MCF 10A (cell line): Measurements from ENCODE around the genes RPL28, ZNF524 and ZFP28.

- PRO-cap, result bidirectional peak, plus-strand start at chr19:55370161, minus-strand start at chr19:55370068
- RRBS, result 2% methylated on average over 5 of the region's 25 CpGs
Measured at GRCh38 chr19:55369927-55370347, 326 bp downstream of the IL11 start.

- PRO-cap, result no peak
- RRBS, result 18% methylated on average over 10 of the region's 28 CpGs
Measured at GRCh38 chr19:55374127-55374886, 2.3 kb upstream of the TMEM190 start.

DNA sequence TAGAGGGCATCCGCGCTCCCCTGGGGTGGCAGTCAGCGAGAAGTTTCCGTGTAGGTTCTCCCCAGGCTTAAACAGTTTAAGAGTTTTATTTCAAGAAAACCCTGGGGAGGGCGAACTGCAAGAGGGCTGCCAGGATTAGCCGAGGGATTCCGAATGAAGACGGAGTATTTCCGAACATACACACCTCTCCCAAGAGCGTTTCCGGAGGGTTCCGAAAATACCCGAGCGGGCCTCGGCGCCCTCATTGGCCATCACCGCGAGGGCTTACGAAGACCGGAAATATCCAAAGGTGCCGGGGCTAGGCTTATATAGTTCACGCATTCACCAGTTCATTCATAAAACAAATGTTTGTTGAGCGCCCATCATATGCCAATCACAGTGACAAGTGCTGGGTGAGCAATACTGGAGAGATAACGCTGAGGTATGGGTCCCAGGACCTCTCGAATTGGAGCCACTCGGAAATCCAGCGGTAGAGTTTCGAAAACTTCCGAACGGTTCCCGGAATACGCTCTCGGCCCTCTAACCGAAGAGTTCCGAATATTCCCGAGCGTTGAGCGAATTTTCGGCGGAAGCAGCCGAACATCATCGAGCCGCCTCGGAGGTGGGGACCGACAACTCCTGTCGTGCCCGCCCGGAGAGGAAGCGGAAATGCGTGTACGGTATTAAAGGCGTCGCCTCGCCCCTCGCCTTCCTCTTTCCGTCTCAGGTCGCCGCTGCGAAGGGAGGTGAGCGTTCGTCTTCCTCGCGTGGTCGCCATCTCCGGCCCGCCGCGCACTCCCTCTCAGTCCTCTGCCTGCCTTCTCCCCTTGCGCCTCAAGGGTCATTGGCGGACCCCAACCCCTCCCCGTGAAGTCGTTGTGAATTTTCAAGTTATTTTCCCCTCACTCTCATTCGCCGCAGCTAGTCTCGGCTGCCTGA lies at the start of gene RPL28:
TSS of gene RPL28 (plus strand) at position 692 of the 918 bp plus-strand sequence.
- PRO-cap, result bidirectional peak, plus-strand start at position 244 of the sequence, minus-strand start at position 155 of the sequence; bidirectional peak, plus-strand start at position 692 of the sequence, minus-strand start at position 521 of the sequence
- RRBS, result under 1% methylated on average over 10 of the region's 75 CpGs

- PRO-cap, result no peak
- RRBS, result no CpG with 5 or more reads among the region's 18 CpGs
Measured at GRCh38 chr19:55400056-55401151, 7.2 kb downstream of the UBE2S start.

GRCh38 chr19:55440195-55441102 lies 2.7 kb downstream of the SHISA7 start:
- PRO-cap, result no peak
- RRBS, result 45% methylated on average over 3 of the region's 43 CpGs

- PRO-cap, result no peak
- RRBS, result no CpG with 5 or more reads among the region's 13 CpGs
Measured at GRCh38 chr19:55443363-55443858, 311 bp upstream of the SHISA7 start.

- PRO-cap, result bidirectional peak, plus-strand start at chr19:55461211, minus-strand start at chr19:55460884
- RRBS, result under 1% methylated on average over 2 of the region's 33 CpGs
Measured at GRCh38 chr19:55460676-55461419, 594 bp downstream of the ISOC2 start.

GRCh38 chr19:55544585-55545418 lies 541 bp downstream of the SBK3 start:
- PRO-cap, result no peak
- RRBS, result no CpG with 5 or more reads among the region's 25 CpGs

DNA sequence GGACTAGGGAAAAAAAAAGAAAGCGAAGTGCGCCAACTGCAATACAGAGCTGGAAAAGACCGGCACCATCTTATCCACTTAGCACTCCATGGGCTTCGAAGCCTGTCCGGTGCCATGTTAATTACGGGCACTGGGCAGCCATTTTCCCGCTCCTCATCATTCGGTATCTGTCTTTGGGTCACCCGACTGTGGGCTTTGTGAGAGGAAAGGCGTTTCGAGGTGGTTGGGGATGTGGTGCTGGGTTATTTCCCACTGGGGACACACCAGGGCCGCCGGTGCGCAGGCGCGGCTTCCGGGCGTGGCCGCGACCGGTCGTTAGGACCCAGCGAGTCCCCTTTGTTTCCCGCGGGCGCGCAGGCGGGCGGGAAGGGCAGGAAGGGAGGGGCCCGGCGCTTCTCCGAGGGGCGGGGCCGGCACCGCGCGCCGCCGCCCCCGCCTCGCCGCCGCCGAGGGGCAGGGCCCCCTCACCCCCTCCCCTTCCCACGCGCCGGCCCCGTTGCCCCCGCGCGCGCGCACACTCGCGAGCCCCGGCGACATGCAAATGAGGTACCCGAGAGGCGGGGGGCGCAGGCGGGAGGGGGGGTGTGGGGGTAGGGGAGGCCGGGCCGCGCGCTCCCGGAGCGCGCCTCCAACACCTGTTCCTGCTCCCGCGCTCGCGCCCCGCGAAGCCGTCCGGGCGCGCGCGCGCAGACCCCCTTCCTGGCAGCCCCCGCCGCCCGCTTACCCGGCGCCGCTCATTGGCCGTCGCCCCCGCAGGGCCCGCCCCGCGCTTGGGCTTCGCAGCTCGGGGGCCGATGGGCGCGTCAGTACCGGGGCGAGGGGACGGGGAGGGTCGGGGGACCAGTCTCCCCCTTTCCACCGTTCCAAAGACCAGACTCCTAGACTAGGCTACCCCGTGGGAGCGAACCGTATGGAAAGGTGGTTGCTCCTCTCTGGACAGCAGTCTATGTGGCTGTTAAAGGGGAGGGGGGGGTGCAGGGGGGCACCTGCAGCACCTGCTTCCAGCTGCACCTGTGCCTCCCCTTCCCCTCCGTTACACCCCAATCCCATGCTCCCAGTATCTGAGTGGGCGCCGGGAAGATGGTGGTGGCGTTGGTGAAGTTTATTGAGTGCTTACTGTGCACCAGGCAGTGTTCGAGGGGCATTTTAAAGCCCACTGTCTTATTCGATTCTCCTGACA lies at the start of gene ZNF524:
TSS of gene ZNF524 (plus strand) at position 426 of the 1,180 bp plus-strand sequence.
- PRO-cap, result bidirectional peak, plus-strand start at position 159 of the sequence, minus-strand start at position 72 of the sequence; bidirectional peak, plus-strand start at position 584 of the sequence, minus-strand start at position 338 of the sequence; bidirectional peak, plus-strand start at position 806 of the sequence, minus-strand start at position 663 of the sequence
- RRBS, result under 1% methylated on average over 59 of the region's 112 CpGs

GRCh38 chr19:55634769-55635876 lies 5.7 kb upstream of the ZNF580 start:
- PRO-cap, result bidirectional peak, plus-strand start at chr19:55635048, minus-strand start at chr19:55634916; bidirectional peak, plus-strand start at chr19:55635812, minus-strand start at chr19:55635549
- RRBS, result no CpG with 5 or more reads among the region's 37 CpGs

DNA sequence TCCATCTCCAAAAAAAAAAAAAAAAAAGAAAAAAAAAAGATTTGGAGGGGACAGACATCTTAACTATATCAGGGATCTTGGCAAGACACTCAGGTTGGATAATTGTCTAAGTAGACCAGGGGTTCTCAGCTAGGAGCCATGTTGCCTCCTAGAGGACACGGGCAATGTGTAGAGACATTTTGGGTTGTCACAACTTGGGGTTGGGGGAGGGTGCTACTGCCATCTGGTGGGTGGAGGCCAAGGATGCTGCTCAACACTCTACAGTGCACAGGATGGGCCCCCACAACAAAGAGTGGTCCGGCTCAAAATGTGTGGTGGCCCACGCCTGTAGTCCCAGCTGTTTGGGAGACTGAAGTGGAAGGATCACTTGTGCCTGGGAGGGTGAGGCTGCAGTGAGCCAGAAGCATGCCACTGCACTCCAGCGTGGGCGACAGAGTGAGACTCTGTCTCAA lies 1.8 kb upstream of the ZNF580 start:
- PRO-cap, result no peak
- RRBS, result no CpG with 5 or more reads among the region's 5 CpGs

DNA sequence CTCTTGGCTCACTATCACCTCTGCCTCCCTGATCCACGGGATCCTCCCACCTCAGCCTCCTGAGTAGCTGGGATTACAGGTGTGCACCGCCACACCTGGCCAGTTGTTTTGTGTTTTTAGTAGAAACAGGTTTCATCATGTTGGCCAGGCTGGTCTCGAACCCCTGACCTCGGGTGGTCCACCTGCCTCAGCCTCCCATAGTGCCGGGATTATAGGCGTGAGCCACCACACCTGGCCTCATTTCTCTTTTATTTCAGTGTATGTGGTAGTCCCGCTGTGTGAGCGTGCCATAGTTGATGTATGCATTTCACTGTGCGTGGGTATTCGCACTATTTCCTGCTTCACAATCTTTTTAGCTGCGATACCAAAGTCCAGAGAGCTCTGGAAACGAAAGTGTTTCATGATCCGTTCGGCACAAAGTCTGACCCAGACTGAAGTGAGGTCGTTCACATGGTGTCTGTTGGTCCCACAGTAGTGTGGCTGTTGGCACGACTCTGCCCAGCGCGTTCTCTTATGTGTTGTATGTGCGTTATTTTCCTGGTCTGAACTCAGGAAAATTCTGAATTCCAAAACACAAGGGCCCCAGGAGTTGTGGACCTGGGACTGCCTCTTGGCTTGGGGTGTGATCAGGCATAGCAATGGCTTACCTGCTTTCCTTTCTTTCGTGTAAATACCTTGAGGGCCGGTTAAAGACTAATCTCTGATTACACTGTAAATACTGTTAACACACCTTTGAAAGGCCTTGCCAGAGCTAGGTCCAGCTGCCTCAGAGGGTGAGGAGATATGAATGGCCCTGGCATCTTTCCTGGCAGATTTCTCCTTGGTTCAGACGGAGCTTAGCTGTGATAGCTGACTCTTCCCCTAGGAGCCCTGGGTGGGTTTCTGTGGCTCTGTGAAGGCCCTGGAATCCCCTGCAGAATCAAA lies 8.7 kb downstream of the EPN1 start:
- PRO-cap, result no peak
- RRBS, result no CpG with 5 or more reads among the region's 22 CpGs

DNA sequence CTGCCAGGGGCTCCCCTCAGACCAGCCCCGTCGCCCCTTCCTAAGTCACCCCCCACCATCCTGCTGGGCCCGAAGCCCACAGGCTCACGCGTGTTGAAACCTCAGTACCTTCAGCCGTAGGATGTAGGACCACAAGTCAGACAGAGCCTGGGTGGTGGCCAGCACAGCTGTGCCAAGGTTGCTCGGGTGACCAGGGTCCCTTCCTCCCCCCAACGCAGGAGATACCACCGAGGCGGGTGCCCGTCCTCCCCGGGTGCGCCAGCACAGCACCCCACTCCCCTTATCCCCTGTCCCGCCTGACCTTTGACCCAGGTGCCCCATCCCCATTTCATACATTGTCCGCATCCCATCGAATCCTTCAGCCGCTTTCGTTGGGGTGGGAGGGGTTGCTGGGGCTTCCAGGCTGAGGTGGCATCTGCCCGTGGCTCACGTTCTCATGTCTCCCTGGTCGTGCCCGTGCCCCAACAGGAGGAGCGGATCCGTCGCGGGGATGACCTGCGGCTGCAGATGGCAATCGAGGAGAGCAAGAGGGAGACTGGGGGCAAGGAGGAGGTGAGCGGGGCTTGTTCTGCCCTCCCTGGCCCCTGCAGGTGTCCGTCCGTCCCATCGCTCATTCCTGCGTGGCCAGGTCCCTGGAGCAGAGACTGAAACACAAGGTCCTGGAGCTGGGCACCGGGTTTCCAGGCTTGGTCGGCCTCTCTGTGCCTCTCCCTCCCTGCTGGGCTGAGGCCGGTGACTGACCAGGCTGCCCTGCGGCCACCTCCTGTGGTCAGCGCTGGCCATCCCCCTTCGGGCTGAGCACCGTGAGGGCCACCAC lies 14.6 kb downstream of the EPN1 start:
- PRO-cap, result no peak
- RRBS, result 91% methylated on average over 6 of the region's 40 CpGs

- PRO-cap, result no peak
- RRBS, result no CpG with 5 or more reads among the region's 32 CpGs
Measured at GRCh38 chr19:55704077-55704922, 29.3 kb downstream of the EPN1 start.

- PRO-cap, result no peak
- RRBS, result no CpG with 5 or more reads among the region's 13 CpGs
Measured at GRCh38 chr19:56085159-56085498, 36.0 kb downstream of the ZNF787 start.

DNA sequence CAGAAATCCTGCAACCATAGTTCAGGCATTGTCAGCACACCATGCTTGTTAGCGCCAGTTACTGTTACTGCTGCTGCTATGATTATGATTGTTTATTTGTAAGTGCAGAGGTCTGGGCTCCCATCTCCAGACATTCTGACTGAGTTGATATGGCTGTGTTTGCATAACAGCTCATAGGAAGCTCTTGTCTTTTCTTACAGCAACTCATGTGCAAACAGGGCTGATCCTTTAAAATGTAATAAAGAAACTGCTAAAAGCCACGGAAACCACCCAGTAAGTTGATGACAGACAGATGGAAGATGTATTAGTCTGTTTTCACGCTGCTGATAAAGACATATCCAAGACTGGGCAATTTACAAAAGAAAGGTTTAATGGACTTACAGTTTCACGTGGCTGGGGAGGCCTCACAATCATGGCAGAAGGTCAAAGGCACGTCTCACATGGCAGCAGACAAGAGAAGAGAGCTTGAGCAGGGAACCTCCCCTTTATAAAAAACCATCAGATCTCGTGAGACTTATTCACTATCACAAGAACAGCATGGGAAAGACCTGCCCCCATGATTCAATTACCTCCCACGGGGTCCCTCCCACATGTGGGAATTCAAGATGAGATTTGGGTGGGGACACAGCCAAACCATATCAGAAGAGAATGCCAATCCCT lies 1.6 kb downstream of the ZSCAN5A start:
- PRO-cap, result no peak
- RRBS, result no CpG with 5 or more reads among the region's 7 CpGs

GRCh38 chr19:56403267-56404174 lies 611 bp upstream of the ZNF583 start:
- PRO-cap, result bidirectional peak, plus-strand start at chr19:56404088, minus-strand start at chr19:56403986
- RRBS, result 16% methylated on average over 15 of the region's 41 CpGs

- PRO-cap, result no peak
- RRBS, result 73% methylated on average over 54 of the region's 119 CpGs
Measured at GRCh38 chr19:56538151-56539469, at the start of gene ZFP28. Gene ZFP28 (plus strand): TSS chr19:56538948.

DNA sequence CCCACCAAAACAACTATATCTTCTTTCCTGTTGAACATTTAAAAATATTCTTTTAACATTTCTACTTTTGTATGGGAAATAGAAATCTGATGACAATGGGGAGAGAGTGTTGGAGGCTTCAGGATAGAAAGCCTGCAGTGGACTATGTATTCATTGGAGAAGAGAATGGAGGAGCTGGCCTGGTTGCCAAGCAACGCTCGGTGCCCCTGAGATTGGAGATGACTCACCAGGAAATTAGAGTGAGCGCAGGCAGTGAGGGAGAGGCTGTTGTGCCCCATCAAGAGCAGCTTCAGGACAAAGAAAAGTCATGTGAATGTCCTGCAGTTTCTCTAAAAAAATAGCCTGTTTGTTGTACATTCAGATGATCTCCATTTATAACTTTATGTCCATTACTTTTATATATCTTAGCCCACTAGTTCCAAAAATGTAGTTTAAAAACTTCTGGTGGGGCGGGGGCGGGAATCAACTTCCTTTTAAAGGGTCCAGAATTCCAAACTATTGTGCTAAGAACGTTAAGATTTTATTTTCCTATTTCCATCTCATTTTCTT lies 48.8 kb upstream of the ZNF835 start:
- PRO-cap, result no peak
- RRBS, result no CpG with 5 or more reads among the region's 6 CpGs

DNA sequence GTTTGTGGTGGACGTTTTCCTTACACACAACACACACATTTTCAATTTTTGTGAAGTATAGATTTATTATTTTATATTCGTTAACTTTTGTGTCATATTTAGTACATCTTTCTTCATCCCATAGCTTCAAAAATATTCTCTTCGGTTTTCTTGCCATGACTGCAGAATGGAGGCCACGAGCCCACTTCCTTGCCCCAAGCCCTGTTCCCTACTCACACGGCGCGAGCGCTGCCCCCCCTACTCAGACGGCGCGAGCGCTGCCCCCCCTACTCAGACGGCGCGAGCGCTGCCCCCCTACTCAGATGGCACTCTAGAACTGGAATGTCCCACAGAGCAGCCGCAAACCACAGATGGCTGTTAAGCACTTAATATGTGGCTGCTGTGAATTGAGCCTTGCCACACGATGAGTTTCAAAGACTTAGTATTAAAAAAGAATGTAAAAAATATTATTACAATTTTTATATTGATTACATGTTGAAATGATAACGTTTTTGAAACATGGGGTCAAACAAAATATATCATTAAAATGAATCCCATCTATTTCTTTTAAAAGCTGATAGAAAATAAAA lies 102.3 kb upstream of the PEG3 start:
- PRO-cap, result no peak
- RRBS, result no CpG with 5 or more reads among the region's 19 CpGs